GM12892 (cell line): ENCODE measurements around a stretch of chr12.

DNA sequence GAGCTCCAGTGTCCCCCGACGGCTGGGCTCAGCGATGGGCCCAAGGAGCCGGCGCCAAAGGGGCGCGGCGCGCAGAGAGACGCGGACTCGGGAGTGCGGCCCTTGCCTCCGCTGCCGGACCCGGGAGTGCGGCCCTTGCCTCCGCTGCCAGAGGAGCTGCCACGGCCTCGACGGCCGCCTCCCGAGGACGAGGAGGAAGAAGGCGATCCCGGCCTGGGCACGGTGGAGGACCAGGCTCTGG is 485 bp downstream of the KCNA5 start:
- RRBS = 41% methylated on average over 9 of the region's 27 CpGs

DNA sequence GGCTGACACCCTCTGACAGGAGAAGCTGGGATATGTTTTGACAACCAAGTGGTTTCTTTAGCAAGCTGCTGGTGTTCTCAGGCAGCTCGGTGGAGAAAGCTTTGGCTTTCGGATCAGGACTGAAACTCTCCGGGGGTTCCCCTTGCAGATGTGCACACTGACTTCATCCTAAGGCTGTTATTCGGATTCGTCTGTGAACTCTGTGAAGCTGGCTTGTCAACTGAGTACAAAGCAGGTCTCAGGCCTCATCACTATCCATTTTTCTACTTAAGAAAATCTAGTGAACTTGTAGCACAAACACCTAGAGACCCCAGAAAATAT is 15.8 kb downstream of the KCNA5 start:
- RRBS = no CpG with 5 or more reads among the region's 5 CpGs

DNA sequence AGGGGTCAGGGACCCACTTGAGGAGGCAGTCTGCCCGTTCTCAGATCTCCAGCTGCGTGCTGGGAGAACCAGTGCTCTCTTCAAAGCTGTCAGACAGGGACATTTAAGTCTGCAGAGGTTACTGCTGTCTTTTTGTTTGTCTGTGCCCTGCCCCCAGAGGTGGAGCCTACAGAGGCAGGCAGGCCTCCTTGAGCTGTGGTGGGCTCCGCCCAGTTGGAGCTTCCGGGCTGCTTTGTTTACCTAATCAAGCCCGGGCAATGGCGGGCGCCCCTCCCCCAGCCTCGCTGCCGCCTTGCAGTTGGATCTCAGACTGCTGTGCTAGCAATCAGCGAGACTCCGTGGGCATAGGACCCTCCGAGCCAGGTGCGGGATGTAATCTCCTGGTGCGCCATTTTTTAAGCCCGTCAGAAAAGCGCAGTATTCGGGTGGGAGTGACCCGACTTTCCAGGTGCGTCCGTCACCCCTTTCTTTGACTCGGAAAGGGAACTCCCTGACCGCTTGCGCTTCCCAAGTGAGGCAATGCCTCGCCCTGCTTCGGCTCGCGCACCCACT is 141.6 kb upstream of the NTF3 start:
- RRBS = no CpG with 5 or more reads among the region's 27 CpGs

DNA sequence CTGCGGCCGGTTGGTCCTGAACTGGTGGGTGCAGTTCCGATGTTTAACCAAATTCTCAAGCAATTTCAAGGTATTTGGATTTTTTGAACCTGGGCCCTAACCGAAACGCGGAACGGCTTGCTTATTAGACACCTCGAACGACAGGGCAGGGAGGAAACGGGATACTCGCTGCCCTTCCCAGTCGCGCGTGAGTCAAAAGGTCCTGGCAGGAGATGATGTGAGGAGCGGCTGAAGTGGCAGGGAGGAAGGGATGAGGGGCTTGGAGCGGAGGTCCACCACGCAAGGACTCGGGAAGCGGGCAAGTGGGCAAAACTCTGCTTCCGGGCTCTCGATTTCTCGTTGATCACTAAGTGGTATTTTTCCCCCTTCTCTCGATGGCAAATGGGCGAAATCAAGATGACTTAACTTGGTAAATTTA is 1.3 kb upstream of the NTF3 start:
- RRBS = no CpG with 5 or more reads among the region's 24 CpGs

GRCh38 chr12:5927007-5927566 is 18.0 kb downstream of the ANO2 start:
- RRBS = no CpG with 5 or more reads among the region's 5 CpGs

GRCh38 chr12:5976070-5976468 is 31.0 kb upstream of the ANO2 start:
- RRBS = no CpG with 5 or more reads among the region's 13 CpGs

DNA sequence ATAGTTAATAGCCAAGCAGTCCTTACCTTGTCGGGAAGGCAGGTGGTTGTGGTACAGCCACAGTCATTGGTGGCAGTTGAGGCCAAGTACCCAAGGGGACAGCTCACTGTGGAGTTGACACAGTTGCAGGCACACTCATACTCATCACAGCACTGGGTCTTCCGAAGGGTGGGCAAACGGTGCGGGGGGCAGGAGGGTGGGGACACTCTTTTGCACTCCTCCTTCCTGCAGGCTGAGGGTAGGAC is 36.6 kb upstream of the ANO2 start:
- RRBS = no CpG with 5 or more reads among the region's 4 CpGs

GRCh38 chr12:6172147-6172709 is 28.0 kb upstream of the CD9 start:
- RRBS = no CpG with 5 or more reads among the region's 16 CpGs

- RRBS = no CpG with 5 or more reads among the region's 1 CpG
These were observed 31.3 kb downstream of the CD9 start for GRCh38 chr12:6231519-6231850.

GRCh38 chr12:6292597-6292917 is 17.9 kb upstream of the PLEKHG6 start:
- RRBS = no CpG with 5 or more reads among the region's 2 CpGs

- RRBS = 43% methylated on average over 10 of the region's 23 CpGs
These were observed 495 bp upstream of the PLEKHG6 start for GRCh38 chr12:6309956-6310418.

DNA sequence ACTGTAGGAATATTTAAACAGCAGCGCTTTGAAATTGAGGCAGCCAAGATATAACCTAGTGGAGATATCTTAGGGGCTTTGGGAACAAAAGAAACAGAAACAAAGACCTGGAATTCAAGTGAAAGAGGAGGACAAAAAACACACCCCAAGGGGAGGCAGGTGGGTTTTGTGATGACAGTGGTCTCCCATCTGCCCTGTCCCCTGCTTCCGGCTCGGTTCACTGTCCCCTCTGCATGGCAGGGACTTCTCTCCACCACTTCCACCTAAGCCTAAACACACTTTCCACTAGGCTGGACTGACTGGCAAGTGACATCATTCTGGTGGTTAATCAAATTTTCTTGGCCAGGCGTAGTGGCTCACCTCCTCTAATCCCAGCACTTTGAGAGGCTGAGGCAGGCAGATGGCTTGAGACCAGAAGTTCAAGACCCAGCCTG is 11.8 kb downstream of the PLEKHG6 start:
- RRBS = no CpG with 5 or more reads among the region's 4 CpGs

GRCh38 chr12:6330362-6330932 is 11.4 kb downstream of the TNFRSF1A start:
- RRBS = no CpG with 5 or more reads among the region's 10 CpGs

GRCh38 chr12:6336961-6337588 is 4.8 kb downstream of the TNFRSF1A start:
- RRBS = no CpG with 5 or more reads among the region's 9 CpGs

DNA sequence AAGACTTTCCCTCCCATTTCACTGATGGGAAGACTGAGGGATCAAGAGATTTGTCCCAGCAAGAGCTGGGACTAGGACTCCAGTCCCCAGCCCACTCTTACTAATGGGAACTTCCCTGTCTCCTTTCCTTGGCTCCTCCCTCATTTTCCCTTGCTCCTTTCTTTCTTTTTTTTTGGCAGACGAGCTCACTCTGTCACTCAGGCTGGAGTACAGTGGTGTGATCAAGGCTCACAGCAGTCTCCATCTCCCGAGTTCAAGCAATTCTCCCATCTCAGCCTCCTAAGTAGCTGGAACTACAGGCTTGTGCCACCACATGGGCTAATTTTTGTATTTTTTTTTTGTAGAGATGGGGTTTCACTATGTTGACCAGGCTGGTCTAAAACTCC is 12.8 kb downstream of the SCNN1A start:
- RRBS = no CpG with 5 or more reads among the region's 2 CpGs

GRCh38 chr12:6492055-6492480 is 994 bp downstream of the MRPL51 start:
- RRBS = no CpG with 5 or more reads among the region's 10 CpGs

- RRBS = no CpG with 5 or more reads among the region's 5 CpGs
These were observed 16.3 kb downstream of the NCAPD2 start for GRCh38 chr12:6510121-6510753.

DNA sequence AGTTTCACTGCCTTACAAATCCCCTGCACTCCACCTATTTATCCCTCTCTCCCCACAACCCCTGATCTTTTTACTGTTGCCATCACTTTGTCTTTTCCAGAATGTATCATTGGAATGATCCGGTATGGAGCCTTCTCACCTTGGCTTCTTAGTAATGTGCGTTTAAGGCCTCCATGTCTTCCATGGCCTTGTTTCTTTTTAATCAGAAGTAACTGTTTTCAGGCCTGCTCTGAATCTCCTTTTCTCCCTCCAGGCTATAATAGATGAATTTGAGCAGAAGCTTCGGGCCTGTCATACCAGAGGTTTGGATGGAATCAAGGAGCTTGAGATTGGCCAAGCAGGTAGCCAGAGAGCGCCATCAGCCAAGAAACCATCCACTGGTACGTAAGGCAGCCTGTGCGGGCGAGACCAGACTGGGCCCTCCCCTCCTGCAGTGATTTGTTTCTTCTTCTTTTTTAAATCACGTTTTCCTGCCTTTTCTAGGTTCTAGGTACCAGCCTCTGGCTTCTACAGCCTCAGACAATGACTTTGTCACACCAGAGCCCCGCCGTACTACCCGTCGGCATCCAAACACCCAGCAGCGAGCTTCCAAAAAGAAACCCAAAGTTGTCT is 3.8 kb upstream of the GAPDH start:
- RRBS = no CpG with 5 or more reads among the region's 13 CpGs

GRCh38 chr12:6556624-6557451 is 996 bp upstream of the IFFO1 start:
- RRBS = no CpG with 5 or more reads among the region's 9 CpGs

DNA sequence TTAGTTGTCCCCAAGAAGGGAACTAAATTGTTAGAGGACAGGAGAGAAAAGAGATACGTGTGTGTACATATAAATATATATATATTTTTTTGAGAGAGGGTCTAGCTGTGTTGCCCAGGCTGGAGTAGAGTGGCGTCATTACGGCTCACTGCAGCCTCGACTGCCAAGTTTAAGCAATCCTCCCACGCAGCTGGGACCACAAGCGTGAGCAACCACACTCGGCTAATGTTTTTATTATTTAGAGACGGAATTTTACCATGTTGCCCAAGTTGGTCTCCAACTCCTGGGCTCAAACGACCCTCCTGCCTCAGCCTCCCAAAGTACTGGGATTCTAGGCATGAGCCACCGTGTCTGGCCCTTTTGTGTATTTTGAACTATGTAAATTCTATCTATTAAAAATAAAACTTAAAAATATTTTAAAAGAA is 16.2 kb upstream of the NOP2 start:
- RRBS = no CpG with 5 or more reads among the region's 10 CpGs